ENCODE measurements around the gene HRH3.

DNA sequence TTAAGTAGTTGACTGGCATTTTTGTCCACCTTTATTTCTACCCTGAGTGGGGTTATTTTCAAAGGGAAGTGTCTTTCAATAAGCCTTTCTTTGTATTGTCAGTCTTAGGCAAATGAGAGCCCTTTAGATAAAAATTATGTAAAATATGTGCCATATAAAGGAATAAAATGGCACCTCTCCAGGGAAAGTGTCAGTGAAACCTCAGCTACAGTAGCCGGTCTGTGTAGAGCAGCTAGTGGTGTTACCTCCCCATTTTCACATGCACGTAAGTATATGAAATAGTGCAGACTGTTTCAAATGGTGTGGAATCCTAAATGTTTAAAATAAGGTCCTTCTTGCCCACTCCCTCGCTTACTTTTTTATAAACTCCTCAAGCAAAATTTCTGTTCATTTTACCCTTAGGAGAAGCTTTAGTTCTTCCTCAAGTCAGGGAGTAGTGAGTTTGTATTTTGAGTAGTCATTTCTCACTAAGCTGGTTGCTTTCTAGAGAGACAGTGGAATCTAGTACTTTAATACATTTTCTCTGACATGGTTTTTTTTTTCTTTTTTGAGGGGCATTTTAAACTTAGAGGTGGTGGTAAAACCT is 5.1 kb downstream of the FAM217B start:
- PRO-cap, result no peak

DNA sequence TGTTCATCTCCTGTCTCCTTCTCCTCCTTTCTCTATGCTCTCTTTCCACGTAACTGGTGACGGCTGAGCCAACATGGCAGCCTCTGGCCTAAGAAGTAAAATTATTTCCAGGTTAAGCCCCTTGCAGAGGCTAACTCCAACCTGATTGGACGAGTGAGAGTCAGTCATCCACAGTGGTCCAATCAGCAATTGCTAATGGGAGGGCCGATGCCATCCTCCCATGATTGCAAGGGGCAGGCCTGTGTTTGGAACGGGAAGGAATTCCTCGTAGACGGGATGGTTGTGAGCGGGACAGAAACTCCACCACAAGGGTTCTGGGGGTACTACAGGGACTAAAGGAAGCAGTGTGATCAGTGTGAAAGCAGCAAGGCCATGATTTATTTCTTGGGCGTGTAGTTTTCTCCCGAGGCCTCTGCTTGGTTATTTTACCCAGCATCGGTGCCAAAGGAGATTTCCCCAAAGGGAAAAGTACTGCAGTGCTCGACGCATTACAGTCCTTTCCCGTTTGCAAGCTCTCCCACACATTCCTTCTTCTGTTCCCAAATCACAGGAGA is 501.8 kb upstream of the CDH4 start:
- PRO-cap, result no peak

DNA sequence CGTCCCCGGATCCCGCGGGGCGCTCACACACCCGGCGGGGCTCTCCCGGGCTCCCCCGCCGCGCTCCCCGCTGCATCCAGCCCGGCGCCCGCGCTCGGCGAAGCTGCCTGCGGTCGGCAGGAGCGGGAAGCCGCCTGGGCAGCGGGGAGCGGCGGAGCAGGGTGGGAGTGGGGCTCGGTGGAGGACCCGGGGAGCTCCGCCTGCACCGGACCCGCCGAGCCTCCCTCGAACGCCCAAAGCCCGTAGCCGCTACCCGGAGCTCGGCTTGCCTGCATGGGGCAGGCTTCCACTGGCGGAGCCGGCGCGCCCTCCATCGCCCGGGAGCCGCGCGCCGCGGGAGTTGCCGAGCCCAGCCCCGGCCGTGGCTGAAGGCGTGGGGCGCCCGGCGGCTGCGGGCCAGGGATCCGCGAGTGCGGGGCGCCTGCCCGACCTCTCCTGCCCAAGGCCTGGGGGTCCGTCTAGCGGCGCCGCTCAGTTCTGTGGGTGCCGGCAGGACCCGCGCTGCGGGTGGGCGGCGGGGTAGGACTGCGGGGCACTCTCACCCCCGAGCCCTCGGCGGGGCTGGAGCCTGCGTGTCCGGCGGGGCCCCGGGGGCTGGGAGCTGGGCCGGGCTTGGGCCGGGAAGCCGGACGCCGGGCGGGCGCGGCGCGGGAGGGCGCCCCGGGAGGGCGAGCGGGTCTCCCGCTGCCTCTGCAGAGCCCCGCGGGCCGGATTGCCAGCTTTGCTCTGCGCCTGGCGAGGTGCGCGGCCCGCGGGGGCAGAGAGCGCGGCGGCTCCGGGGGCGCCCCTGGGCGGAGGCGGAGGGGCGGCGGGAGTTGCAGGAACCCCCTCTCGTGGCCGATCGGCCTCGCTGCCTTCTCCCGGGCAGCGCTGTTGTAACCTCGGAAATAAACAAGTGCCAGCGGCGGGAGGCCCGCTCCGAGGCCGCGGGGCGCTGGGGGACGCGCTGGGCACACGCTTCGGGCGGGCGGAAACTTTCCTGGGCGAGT is 857 bp downstream of the CDH4 start:
- PRO-cap, result no peak

DNA sequence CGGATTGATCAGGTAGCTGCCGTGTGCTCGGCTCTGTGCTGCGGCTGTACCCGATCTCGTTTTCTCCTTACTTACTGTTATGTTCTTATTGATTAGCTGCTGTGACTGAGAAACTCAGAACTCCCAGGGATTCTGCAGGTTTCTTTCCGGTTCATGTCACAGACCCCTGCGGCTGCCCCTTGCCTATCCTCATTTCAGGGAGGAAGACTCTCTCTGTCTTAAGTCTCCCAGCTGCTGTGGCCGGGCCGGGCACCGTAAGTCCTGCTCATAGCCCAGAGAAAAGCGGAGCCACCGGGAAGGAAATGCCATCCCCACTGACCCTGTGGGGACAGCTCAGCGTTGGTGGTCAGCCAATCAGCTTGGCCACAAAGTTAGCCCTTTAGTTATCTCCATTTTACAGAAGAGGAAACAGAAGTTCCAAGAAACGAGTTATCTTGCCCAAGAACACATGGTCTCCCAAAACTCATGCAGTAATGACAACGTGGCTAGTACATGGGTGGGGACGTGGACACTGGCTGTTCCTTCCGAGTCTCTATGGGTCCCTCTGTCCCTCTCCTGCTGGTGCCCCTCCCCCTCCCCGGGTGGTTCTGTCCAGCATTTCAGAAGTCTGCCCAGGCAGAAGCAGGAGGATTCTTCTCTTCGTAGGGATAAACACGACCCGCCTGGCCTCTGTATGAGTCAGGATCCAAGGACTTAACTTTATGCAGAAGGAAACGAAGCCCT is 273.7 kb downstream of the CDH4 start:
- PRO-cap, result no peak

DNA sequence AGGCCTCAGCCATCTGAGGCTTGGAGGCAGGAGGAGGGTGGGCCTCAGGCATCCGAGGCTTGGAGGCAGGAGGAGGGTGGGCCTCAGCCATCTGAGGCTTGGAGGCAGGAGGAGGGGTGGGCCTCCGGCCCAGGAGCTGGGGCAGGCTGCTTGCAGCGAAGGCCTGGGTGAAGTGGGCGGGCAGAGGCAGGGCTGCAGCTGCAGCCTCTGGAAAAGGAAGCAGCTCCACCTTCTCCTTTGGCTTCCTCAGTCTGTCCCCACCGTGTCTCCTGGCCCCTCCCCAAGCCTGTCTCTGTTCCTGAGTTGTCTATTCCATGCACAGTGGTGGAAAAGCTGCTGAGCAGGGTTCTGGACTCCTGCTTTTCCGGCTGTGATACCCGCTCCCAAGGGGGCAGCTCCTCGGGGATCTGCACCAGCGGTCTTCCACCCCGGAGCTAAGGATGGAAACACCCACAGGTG is 406.0 kb downstream of the TAF4 start:
- PRO-cap, result no peak

DNA sequence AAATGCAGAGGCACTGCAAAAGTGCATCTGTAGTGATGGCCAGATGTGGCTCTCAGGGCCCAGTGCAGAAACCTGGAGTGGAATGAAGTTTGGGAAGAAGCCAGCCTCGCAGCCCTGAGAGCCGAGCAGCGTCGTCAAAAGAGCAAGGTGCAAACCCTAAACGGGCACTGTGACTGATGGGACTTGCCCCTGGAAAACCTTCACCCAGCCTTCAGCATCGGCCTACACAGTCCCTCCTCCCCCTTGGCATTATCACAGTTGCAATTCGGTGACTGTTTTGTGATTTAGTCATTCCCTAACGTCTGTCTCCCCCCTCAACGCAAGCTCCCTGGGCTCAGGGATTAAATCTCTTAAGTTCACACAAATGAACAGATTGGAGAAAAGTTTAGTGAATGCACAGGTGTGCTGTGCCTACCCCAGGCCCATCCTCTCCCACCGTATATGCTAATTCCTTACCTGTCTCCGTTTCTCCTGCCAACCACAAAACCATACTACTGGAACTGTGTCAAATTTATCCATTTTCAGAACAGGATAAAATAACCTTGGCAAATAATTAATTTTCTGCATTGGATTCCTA is 38.5 kb downstream of the TAF4 start:
- PRO-cap, result no peak

DNA sequence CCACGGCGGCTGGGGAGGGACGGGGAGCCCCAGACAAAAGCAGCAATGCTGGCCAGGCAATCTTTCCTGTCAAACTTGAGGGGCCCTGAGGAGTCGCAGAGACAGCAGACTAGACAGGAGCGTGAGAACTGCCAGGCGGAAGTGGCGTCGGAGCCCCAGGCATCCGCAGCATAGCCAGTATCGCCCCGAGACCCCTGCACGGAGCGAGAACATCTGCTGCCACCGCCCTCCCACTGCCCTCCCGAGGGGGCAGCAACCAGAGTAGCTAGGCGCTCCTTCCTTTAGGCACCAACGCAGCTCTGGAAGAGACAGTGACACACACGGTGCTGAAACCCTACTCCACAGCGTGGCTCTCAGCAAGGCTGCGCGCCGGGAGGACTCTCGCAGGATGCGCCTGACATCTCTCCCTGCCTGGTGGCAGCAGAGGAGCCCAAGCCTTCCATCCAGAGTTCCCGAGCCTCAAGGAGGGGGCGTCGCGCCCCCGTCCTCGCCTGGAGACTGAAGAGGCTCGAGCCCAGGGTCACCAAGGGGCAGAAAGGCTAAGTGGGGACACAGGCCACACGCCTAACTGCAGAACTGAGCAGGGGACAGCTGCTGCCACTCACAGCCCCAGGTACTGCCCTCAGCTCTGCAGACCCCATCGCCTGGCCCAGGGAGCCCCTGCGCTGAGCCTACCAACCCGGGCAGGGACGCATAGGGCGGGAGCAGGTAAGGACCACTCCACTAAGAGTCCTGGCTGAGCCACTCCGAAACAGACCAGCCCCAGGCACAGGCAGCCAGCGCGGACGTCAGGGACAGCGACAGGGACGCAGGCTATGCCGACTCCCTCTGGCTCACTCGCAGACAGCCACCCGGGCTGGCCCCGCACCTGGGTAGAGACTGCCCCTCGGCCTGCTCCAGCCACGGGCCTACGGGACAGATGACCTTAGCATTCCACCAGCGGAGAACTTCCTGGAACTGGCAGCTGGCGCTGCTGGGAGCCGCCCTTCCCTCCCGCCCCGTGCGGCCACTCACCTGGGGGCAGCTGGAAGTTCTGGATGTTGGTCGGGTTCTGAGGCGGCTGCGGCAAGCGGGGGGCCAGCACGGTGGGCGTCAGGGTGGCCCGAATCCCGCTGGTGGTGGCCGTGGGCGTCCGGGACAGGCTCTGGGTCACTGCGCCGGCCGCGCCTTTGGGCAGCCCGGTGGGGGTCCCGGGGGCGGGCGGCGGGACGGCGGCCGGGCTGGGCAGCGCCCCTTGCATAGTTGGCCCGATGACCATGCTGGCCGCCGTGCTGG is 1.8 kb downstream of the TAF4 start:
- PRO-cap, result no peak

- PRO-cap, result bidirectional peak, plus-strand start at chr20:62066054, minus-strand start at chr20:62065840; bidirectional peak, plus-strand start at chr20:62066488, minus-strand start at chr20:62066494
These were observed 540 bp upstream of the TAF4 start for GRCh38 chr20:62065995-62066846.

GRCh38 chr20:62069459-62070335 is 4.0 kb upstream of the TAF4 start:
- PRO-cap, result no peak

DNA sequence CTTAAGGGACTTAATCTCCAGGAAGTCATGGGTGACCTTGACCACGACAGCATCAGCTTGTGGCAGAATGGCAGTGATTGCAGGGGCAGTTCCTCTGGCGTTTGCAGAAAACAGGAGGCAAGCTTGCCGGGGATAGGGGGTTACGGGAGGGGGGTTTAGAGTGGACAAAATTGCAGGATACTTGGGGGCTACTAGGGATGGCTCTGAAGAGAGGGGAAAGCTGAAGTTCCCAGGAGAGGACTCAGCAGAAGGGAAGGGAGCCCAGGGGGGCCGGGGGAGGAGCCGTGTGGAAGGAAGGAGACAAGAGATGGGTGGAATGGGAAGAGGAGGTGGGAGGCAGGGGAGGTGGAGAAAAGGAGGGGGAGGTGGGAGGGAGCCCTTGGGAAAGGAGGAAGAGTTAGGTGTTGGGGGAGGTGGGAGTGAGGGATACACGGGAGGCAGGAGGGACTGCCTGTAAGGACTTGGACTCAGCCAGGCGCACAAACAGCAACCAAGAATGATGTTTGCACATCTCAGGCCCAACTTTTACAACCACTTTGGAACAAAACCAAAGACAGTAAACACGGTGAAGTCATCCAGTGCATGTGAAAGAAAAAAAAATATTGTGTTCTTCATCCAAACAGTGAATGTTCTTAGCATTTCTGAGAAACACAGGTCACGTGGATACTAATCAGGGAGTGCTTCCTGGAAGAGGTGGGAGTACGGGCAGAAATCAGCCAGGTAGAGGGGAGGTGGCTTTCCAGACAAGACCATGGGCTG is 17.5 kb upstream of the LSM14B start:
- PRO-cap, result no peak

DNA sequence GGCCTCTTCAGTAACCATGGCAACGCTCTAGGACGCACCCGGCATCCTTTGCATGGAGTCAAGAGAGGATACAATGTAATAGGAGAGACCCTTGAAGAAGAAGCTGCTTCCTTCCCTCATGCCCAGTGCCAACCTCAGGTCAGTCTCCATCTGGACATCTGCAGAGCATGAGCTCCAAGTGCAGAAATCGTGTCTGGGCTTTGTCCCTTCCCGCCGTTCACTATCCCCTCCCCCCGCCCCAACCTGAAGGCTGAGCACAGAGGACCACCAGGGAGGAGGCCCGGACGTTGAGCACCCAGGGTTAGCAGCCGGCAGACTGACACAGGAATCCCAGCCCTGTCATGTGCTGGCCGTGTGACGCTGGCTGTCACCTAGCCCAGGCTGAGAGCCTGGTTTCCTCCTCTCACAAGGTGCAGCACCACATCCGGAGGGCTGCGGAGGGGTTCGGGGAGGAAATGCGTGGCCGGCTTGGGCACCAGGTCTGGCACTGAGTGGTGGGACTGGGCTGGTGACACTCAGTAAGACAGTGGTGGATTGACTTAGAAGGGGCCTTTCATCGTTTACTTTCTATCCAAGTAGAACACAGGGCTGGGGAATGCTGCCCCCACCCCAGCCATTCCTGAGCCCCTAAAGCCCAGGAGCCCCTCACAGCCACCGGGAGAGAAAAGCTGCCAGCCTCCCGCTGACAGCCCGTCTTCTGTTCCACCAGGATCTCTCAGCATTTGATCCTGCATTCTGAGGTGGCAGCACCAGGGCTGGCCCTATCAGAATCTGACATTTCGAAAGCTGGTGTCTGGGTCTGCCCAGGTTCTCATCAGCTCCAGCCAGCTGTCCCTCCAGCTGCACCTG is 4.6 kb upstream of the LSM14B start:
- PRO-cap, result no peak

DNA sequence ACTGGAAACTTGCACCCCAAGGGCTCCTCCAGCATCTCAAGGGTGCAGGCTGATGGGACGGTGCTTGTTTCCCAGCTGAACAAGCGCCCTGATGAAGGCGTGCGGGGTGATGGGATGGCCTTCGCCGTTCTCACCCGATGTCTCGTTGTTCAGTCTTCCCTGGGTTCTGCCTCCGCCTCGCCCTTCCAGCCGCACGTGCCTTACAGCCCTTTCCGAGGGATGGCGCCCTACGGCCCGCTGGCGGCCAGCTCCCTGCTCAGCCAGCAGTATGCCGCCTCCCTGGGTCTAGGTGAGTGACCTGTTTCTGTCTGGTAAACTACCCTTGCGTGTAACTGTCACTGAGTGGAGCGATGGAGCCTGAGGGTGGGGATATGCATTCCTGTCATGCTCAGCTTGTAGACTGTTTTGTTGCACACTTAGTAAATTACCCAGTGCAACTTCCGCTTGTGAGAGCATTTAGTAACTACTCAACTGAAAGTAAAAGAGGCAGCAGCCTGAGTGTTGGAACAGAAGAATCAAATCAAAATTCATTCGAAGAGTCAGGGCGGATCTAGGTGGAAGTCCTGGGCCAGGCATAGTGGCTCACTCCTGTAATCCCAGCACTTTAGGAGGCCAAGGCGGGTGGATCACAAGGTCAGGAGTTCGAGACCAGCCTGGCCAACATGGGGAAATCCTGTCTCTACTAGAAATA is 4.0 kb downstream of the LSM14B start:
- PRO-cap, result no peak

DNA sequence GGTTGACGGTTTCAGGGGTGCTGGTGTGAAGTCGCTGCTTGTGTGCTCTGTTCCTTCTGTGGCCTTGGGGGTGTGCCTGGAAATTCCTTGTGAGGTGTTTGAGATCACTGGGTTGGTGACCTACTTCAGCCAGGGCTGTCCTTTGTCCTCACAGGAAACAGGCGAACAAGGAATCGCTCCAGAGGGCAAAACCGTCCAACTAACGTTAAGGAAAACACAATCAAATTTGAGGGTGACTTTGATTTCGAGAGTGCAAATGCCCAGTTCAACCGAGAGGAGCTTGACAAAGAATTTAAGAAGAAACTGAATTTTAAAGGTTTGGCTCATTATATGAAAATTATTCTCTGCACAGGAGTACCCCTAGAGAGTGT is 8.1 kb downstream of the LSM14B start:
- PRO-cap, result no peak

GRCh38 chr20:62137141-62137945 is 5.9 kb downstream of the PSMA7 start:
- PRO-cap, result no peak

DNA sequence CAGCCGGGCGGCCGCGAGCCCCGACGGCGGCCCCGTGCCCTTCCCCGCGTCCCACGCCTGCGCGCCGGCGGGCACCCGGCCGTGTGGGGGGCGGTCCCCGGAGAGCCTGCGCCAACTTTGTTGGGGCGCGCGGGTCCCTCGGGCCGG is 302 bp downstream of the SS18L1 start:
- PRO-cap, result no peak

DNA sequence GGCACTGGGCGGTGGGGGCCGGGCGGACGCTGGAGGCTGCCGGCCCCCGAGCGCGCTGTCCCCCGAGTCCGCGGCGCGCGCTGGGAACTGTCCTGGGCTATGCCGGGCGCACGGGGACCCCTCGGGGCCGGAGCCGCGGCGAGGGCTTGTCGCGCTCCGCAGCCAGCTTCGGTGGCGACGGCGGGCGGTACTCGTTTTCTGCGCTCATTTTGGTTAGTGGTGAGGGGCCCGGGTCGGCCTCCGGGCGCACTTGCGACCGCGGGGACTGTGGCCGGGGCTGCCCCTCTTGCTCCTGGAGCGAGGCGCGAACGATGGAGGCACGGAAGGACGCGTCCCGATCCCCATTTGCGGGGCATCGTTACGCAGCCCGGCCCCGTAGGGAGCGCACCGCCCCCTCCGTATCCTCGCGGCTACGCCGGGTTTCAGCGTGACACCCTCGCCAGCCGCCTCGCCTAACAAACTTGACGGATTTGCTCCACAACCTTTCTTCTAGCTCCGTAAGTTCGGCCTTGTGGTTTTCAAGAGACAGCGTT is 642 bp downstream of the SS18L1 start:
- PRO-cap, result bidirectional peak, plus-strand start at position 428 of the sequence, minus-strand start at position 347 of the sequence

DNA sequence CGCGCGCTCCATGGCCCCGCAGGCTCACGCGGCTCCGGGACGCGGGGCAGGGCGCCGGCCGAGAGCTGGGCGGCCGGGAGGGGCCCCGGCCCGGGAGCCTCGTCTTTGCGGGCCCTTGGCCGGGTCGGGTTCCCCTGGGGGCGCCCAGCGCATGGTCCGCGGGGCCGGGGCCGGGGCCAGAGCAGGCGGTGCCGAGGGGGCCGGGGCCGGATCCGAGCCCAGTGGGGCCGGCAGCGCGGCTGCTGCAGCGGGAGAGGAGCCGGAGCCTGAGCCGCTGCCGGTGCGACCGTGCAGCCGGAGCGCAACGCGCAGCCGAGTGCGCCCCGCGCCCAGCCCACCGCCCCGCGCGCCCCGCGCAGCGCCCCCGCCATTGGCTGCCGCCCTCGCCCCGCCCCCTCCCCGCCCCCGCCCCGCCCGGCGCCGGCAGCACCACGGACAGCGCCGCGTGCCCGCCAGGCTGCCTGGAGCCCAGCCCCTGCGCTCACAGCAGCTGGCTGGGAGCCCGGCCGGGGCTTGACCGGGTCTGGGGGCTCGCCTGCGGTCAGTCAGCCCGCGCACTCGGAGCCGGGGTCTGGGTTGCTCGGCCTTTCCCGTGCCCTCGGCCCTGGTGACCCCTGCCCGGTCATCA is at the start of gene HRH3:
HRH3 (minus strand) TSS at position 320 of the 628 bp plus-strand sequence.
- PRO-cap, result no peak

GRCh38 chr20:62241677-62242114 is 3.4 kb downstream of the OSBPL2 start:
- PRO-cap, result no peak

- PRO-cap, result no peak
These were observed 4.9 kb downstream of the ADRM1 start for GRCh38 chr20:62307502-62308244.

- PRO-cap, result no peak
These were observed 14.0 kb downstream of the ADRM1 start for GRCh38 chr20:62316501-62317421.

Data from penis (tissue), 1 donor.